ENCODE measurements around the genes C21orf62 and IL10RB.

DNA sequence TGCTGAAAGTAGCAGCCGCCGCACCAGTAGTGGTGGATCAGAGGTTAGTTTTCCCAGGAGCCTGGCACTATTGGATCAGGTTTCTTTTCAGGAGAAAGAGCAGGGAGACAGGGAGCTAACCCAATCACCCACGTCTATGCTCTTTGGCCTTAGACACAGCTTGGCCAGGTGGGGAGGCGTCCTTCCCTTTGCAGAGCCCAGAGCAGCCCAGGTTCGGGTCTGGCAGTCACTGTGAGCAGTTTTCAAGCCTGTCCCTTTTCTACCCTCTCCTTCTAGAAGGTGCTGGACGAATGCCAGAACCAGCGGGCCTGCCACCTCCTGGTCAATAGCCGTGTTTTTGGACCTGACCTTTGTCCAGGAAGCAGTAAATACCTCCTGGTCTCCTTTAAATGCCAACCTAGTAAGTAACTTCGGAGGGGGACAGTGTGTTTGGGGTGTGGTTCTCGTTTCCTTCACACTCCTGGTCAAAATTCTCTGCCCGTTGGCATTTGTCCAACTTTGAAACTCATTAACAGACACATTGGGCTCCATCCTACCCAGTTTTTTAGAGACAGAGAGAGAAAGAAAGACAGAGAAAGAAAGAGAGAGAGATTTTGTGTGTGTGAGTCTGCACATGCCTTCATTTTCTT is 44.9 kb downstream of the EVA1C start:
- PRO-cap = no peak

DNA sequence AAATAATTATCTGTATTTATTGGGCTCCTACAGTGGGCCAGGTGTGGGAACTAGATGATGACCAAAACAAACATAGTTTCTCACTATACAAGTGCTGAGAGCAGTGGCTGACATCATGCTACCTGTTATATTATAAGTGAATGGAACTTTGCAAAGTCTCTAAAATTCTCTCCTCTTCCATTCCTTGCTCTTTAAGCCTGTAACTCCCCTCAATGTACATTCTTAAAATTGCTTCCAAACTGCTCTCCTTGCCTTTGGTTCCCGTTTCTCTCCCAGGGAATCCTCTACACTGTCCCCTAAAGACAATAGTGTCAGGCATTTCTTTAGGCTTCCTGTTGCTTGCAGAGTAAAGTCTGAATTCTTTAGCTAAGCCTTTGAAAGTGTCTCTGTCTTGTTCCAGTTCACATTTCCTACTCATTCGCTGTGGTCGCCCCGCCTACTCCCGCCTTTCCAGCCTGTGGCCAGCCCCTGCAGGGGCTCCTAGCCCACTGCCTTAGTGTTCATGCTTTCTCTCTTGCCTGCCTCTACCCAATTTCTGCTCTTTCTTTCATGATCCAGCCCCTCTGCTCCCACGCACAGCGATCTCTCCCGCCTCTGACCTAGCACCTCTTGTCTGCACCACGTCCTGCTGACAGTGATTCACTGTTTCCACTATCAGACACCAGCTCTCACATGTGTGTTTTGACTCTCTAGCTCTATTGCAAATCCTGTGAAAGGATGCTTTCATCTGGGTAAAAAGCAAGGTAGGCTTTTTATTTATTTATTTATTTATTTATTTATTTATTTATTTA is 80.7 kb downstream of the EVA1C start:
- PRO-cap = no peak

GRCh38 chr21:32532987-32533935 is 52.1 kb downstream of the TCP10L start:
- PRO-cap = no peak

DNA sequence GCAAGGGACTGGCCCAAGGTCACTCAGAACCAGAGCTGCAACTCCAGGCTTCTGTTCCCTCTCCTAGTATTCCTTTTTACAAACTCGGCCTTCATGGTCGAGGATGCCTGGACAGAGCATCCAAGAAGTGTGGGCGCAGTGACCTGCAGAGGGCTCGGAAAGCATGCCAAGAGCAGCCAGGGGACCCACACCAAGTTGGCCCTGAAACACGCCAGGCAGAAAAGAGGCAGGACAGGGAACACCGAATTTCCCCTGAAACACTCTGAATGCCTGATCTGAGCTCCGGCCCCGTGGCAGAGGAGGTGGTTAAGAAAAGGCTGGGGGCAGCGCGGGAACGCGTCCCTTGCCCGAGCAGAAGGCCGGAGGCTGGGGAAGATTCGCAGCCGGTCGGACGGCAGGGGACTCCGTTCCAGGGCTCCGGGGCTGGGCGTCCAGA is 721 bp downstream of the PAXBP1 start:
- PRO-cap = no peak

GRCh38 chr21:32772424-32772945 is 930 bp upstream of the PAXBP1 start:
- PRO-cap = unidirectional peak, minus-strand start at chr21:32772777

- PRO-cap = no peak
Measured at GRCh38 chr21:32813469-32813896, at the start of gene C21orf62. C21orf62 (minus strand) TSS chr21:32813703.

- PRO-cap = bidirectional peak, plus-strand start at chr21:33036616, minus-strand start at chr21:33036537
Measured at GRCh38 chr21:33036473-33036809, 10.7 kb downstream of the OLIG2 start.

GRCh38 chr21:33064419-33065003 is 5.4 kb upstream of the OLIG1 start:
- PRO-cap = no peak

DNA sequence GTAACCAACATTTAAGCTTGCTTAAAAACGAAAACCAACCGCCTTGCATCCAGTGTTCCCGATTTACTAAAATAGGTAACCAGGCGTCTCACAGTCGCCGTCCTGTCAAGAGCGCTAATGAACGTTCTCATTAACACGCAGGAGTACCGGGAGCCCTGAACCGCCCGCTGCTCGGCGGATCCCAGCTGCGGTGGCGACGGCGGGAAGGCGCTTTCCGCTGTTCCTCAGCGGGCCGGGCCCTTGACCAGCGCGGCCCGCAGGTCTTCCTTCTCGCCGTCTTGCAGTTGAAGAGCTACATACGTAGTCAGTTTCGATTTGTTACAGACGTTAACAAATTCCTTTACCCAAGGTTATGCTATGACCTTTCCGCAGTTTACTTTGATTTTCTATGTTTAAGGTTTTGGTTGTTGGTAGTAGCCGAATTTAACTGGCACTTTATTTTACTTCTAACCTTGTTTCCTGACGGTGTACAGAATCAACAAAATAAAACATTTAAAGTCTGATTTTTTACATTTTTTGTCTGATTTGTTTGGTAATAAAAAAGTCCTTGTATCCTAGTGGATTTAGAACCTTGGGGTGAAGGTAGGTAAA is 2.1 kb downstream of the OLIG1 start:
- PRO-cap = no peak

GRCh38 chr21:33075722-33076212 is 5.8 kb downstream of the OLIG1 start:
- PRO-cap = no peak

DNA sequence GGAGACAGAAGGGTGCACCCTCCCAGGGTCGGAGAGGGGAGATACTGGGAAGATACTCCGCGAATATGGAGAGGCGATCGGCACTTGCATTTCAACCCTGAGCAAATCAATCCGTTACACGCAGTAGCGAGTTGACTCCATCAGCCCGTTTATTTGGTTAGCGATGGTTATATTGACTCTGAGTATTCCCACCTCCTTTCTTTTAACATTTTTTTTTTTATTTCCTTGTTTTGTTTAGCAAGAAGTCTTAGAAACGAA is 989 bp downstream of the IFNAR2 start:
- PRO-cap = no peak

DNA sequence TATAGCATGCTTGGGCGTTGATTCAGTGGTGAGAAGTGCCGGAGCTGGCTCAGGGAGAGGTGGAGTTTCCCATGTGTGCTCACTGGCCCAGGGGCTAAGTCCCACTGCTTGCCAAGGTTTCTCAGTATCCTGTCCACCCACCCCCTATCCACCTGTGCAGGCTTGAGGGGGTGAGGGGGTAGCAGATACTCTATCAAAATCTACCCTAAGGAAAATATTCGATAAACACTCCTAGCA is 1.2 kb downstream of the IFNAR2 start:
- PRO-cap = bidirectional peak, plus-strand start at position 28 of the sequence, minus-strand start at position 37 of the sequence

DNA sequence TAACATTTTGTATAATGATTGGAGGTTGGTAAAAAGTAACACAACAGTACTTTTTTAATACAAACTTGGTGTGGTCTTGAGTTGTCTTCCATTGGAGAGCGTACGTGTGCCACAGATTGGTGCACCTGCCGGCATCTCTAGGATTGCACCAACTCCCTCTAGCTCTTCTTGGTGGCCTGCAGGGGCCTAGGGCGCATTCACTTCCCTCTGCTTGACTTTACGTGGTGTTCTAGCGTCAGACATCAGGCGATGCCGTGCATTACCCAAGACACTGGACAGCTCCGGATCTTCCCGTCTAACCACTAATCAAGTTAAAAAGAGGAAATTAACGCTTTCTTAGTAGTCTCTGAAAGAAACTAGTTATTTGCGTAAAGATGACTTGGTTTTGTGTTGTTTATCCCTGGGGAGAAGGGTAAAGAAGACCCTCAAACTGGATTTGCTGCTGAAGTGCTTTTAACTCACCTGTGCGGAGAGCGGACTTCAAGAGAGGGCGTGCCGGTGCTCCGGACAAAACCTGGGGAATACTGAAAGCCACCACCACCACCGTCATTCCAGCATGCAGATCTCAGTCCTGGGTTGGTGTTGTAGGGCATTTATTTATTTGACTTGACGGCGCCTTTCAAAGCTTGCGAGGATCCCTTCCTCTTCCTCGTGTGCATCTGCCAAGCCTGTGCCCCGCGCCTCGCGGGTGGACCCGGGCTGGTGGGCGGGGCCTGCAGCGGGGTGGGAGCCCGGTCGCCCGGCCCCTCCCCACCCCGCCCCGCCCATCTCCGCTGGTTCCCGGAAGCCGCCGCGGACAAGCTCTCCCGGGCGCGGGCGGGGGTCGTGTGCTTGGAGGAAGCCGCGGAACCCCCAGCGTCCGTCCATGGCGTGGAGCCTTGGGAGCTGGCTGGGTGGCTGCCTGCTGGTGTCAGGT is at the start of gene IL10RB:
TSS of gene IL10RB (plus strand) at position 767 of the 916 bp plus-strand sequence.
- PRO-cap = bidirectional peak, plus-strand start at position 809 of the sequence, minus-strand start at position 690 of the sequence

GRCh38 chr21:33356741-33357888 is 32.3 kb downstream of the IFNAR1 start:
- PRO-cap = no peak

DNA sequence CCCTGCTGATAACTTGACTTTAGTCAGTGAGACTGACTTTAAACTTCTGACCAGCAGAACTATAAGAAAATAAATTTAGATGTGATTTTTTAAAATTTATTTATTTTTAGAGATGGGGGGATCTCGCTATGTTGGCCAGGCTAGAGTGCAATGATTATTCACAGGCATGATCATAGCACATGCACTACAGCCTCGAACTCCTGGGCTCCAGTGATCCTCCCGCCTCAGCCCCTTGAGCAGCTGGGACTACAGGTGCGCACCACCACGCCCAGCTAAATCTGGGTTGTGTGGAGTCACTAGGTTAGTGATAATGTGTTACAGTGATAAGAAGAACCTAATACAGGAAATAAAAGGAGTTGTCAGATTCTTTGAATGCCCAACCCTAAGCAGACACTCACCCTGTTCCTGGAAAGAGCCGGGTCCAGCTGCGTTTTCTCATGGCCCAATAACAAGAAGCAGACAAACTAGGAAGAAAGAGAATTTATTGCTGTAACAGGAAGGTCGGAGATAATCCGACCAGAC is 8.7 kb downstream of the IFNGR2 start:
- PRO-cap = no peak

DNA sequence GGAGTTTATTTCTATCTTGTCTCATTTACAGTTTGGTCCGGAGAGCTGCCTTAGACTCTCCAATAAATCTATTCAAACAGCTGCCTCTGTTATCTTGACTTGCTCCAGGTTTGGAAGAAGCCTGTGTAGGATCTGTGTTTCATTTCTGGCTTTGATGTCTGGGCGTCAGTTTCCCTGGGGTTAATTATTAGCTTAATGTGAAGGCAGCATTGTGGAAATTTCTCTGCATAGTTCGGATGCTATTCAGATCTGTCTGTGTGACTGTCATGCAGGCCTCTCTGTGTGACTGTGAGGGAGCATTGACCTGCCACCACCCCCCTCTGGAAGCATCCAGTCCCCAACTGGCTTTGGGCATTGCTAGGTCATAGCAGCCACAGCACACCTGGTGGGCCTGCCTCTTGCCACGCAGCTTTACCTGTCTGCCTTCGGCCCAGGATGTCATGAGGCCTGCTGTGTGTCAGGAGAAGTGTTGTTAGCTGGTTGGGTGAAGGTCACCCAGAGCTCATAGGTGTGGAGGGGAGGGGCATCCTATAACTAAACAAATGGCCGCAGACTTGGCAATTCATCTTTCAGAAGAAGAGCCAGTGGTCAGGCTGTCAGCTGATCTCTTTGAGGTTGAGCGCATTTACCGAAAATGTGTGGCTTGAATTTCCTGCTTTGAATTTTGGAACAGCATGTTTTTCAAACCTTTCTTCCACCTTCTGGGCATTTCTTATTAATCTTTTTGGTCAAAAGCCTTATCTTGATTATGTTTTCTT is 9.8 kb downstream of the IFNGR2 start:
- PRO-cap = no peak

DNA sequence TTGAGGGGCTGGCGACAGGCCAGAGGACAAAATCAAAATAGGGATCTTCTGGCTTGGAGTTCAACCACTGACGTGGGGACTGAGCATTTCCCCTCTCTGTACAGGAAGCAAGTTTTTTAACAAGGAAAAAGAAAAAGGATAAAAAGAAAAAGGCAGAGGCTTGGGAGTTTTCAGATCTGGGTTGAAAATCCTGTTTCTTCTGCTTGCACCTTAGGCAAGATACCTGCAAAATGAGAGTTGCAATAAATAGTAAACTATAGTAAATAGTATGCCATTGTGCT is 457 bp upstream of the DNAJC28 start:
- PRO-cap = no peak

- PRO-cap = no peak
Measured at GRCh38 chr21:33541803-33541953, 239 bp downstream of the GART start.

- PRO-cap = no peak
Measured at GRCh38 chr21:33684692-33685586, 42.6 kb downstream of the ITSN1 start.

- PRO-cap = unidirectional peak, plus-strand start at chr21:33932058
Measured at GRCh38 chr21:33931314-33932224, 16.0 kb upstream of the ATP5PO start.